AG09309 (cell line): Measurements from ENCODE around the genes TUSC2 and ZMYND10.

DNA sequence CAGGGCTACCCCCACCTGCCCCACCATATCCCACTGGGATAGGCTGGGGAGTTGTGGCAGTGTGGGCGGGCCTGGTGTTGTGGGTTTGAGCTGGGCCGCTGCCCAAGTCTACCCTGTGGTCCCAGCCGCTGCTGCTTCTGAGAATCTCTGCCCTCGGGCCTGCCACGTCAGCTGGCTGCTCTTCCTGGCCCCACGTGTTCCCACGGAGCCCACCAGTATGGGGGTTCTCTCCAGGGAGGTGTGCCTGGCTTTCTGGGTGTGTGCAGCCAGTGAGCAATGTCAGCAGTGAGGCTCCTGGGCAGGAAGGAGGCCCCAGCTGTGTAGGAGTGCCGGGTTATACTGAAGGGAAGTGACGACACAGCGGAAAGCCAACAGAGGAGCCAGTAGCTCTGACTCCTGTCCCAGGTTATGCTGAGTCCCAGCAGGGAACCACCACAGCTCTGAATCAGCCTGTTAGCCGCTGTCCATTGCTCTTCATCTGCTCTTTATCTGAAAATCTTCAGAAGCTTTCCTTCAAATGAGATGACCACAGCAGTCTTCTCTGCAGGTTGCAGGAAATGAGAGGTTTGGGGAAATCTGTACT lies 10.6 kb downstream of the GNAI2 start:
- RRBS, result no CpG with 5 or more reads among the region's 11 CpGs

GRCh38 chr3:50256493-50257301 lies 12.2 kb upstream of the SEMA3B start:
- RRBS, result no CpG with 5 or more reads among the region's 13 CpGs

- RRBS, result 63% methylated on average over 1 of the region's 19 CpGs
These were observed 11.5 kb upstream of the SEMA3B start for GRCh38 chr3:50257302-50258048.

GRCh38 chr3:50267271-50267982 lies 1.5 kb upstream of the SEMA3B start:
- RRBS, result no CpG with 5 or more reads among the region's 22 CpGs

DNA sequence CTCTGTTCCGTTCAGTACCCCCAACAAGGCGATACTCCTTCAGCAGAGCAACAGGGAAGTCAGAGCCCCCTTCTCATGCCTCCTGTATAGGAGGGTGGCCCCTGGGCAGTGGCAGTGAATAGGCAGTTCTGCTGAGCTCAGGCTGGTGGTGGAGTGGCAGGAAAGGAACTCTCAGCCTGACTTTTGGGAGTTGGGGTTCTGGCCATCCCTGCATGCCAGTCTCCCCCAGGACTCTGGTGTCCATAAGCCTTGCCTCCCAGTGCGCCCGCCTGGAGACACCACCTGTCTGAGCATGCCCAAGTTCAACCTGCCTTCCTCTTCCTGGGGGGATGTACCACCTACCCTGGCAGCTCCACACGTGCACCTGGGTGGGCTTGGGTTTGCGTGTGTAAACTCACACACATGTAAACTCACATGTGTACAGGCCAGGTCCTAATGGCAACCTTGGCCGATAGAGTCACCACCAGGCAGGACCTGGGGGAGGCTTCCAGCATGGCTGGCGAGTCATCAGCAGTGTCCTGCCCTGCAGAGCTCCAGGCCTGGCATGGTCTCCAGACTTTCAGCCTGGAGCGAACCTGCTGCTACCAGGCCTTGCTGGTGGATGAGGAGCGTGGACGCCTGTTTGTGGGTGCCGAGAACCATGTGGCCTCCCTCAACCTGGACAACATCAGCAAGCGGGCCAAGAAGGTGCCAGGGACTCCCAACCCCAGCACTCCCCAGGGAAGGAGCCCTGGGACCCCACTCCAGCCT lies 826 bp downstream of the SEMA3B start:
- RRBS, result no CpG with 5 or more reads among the region's 13 CpGs

DNA sequence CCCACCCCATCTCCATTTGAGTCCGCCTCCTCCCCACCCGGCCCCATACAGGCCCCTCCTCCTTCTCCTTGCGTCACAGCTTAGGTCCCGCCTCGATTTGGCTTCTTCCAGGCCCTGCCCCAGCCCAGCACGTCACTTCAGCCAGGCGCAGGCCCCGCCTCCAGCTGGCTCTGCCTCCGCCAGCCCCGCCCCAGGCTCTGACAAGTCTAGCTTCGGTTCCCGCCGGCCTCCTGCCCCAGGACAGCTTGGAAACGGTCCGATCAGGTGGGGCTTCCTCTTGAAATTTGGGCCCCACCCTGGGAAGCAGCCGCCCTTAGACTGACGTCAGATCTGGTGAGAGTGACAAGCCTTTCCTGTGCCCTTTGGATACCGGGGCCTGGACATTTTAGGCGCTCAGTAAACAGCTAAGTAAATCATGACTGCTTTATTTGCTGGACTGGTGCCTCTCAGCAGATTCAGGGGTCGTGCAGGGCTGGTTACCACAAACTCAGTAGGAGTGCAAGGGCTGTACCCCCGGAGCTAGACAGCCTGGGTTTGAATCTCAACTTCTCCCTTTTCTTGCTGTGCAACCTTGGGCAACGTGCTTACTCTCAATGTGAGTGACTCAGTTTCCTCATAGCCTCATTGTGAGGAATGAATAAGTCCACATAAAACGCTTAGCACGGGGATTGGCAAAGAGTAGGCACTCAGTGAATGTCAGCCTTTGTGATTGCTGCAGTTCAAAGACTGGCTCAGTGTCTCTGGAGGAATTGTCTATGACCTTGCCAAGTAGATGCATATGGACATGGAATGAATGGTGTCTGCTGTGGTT lies 484 bp upstream of the HYAL3 start:
- RRBS, result no CpG with 5 or more reads among the region's 24 CpGs

DNA sequence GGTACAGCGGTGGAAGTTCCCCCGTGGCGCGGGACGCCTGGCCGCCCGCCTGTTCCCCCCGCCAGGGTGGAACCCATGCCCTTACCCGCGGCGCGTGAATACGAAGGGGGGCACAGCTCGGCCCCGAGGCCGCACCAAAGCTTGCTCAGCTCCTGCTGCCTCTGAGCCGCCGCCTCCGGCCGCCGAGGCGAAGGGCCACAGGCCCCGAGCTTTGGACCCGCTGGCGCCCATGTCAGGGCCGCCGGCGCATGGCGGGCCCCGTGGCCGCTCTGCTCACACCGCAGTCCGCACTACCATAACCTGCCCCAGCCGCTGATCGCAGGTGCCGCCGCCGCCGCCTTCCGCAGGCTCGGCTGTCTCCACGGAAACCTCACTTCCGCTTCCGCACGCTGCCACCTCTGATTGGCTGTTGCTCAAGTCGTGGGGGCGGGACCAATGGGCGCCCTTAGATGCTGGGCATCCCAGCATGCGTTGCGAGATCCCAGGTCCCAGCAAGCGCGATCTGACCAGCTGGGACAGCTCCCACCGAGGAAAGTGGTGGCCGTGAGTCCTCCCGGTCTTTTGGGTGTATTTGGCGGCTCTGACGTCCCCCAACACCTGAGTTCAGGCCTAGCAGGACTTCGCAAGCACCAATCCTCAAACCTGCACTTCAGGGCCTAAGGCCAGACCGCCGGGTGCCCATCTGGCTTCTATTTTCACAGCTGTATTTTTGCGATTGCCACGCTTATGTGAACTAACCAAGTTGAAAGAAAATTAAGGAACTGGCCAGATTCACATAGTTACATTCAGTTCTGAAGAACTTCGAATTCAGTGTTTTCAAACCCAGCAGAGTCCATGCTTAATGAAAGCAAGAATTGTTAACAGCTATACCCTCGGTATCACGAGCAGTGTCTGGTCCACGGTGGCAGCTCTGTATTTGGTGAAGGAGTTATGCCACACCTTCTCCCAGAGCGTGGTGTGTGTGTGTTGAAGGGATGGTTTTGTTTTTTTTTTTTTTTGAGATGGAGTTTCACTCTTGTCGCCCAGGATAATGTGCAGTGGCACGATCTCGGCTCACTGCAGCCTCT lies at the start of gene TUSC2:
TUSC2 (minus strand) TSS at position 355 of the 1,067 bp plus-strand sequence.
- RRBS, result 1% methylated on average over 9 of the region's 70 CpGs

DNA sequence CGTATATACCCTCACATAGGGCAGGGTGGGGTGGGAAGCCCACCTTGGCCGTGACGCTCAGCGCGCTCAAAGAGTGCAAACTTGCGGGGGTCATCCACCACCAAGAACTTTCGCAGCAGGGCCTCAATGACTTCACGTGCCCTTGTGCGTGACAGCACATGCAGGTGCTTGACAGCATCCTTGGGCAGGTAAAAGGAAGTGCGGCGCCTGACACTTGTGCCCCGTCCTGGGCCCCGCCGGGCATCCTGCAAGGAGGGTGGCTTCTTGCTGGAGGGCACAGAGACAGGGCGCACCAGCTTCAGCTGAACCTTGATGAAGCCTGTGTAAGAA lies 3.5 kb upstream of the TUSC2 start:
- RRBS, result no CpG with 5 or more reads among the region's 15 CpGs

GRCh38 chr3:50345602-50346284 lies at the start of gene ZMYND10:
Gene ZMYND10 (minus strand): TSS chr3:50345732.
- RRBS, result no CpG with 5 or more reads among the region's 45 CpGs

DNA sequence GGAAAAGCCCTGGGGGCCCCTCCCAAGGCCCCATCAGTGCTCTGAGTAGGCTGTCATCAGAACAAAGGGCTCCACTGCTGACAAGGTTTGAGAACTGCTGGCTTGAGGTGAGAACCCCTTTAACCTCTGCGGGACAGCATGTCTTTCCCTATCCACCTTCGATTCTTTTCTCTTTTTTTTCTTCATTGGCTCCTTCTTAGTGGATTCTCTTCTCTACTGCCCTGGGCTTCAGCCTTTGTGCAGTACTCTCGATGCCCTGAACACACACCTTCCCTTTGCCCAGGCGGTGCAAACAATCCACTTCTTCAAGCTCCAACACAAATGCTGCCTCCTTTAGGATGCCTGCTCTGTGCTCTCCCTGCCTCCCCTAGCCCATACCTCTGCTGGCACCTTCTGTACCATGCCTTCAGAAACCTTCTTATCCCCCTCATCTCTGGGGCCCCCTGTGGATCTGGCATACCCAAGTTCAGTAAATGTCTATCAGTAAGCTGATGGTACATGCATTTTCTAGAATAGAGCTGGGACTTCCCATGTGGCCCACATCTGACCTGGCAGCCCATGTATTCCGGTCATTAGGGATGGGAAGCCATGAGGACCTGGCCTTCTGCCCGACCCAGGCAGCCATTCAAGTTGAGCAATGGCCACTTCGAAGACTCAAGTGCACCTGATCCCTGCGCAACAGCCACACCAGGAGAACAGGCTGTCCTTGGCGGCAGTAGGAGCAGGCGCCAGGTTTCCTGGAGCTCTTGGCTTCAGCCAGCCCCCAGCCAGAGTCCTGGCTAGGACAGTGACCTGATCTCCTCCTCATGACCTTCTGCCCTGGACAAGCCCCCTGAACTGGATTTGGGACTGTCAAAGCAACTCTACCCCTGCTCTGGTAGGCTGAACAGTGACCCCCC lies 14.4 kb downstream of the HEMK1 start:
- RRBS, result no CpG with 5 or more reads among the region's 10 CpGs

DNA sequence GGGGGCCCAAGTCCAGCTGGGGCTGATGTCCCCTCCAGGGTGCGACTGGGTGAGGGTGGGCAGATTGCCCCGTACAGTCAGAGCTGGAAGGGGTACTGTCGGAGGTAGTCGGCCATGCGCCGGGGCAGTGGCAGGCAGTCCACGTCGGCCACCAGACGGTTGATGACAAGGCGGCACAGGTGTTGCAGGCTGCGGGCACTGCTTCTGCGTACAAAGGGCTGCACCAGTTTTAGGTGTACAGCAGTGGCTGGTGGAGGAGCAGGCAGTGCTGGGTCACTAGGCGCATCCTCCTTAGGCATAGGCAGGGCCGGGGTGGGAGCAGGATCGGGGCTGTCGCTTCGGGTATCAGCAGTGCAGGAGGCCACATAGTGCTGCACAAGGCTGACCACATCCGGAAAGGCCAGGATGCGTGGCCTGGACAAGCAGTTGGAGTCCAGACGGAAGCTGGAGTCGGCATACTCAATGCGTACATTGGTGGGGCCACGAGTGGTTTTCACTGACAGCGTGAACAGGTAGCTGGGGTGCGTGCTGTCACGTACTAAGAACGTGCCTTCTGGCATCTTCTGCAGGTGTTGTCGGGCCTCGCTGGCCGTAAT lies 3.9 kb downstream of the CISH start:
- RRBS, result 86% methylated on average over 5 of the region's 30 CpGs

GRCh38 chr3:50627061-50628332 lies 10.5 kb downstream of the MAPKAPK3 start:
- RRBS, result no CpG with 5 or more reads among the region's 13 CpGs

DNA sequence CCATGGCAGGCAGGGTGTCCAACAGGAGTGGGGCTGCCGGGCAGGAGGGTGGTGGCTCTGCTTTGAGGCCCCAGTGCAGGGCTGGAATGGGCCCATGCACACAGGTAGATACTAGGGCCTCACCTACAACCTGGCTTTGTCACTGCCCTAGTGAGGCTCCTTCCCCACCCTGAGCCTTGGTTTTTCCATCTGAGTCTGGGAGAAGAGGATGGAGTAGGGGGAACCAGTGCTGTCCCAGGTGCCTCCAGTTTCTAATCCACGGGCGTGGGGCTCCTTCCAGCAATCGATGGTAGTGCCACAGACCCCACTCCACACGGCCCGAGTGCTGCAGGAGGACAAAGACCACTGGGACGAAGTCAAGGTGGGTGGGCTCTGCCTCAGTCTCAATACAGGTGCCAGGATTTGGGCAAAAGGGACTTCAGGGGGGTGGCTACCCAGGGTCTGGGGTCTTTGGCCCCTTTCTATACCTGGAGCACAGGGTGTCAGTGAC lies 27.8 kb upstream of the DOCK3 start:
- RRBS, result no CpG with 5 or more reads among the region's 7 CpGs

- RRBS, result no CpG with 5 or more reads among the region's 3 CpGs
These were observed 44.6 kb upstream of the MANF start for GRCh38 chr3:51340259-51341064.

DNA sequence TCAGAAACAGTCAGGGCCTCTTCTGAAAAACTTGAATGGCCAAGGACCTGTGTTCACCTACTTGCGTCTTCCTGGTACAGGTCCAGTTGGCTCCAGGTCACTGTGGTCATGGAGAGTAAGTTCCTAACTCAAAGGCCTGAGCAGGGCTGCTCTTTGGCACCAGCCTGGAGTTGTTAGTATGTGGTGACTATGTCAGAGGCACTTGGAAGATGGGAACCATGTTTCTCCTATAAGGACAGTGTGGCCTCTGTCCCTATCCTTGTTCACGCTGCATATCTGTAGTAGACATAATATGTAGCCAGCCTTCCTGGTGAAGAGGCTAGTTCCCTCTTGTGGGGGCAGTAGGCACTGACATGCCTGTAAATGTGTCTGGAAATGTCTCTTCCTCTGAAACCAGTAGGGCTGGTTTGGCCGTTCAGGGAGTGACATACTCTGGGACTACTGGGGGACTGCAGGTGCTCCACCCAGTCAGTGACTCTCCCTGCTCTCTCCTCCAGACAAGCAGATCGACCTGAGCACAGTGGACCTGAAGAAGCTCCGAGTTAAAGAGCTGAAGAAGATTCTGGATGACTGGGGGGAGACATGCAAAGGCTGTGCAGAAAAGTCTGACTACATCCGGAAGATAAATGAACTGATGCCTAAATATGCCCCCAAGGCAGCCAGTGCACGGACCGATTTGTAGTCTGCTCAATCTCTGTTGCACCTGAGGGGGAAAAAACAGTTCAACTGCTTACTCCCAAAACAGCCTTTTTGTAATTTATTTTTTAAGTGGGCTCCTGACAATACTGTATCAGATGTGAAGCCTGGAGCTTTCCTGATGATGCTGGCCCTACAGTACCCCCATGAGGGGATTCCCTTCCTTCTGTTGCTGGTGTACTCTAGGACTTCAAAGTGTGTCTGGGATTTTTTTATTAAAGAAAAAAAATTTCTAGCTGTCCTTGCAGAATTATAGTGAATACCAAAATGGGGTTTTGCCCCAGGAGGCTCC lies 2.4 kb upstream of the RBM15B start:
- RRBS, result no CpG with 5 or more reads among the region's 8 CpGs

GRCh38 chr3:51686096-51687270 lies 15.4 kb downstream of the TEX264 start:
- RRBS, result no CpG with 5 or more reads among the region's 16 CpGs

DNA sequence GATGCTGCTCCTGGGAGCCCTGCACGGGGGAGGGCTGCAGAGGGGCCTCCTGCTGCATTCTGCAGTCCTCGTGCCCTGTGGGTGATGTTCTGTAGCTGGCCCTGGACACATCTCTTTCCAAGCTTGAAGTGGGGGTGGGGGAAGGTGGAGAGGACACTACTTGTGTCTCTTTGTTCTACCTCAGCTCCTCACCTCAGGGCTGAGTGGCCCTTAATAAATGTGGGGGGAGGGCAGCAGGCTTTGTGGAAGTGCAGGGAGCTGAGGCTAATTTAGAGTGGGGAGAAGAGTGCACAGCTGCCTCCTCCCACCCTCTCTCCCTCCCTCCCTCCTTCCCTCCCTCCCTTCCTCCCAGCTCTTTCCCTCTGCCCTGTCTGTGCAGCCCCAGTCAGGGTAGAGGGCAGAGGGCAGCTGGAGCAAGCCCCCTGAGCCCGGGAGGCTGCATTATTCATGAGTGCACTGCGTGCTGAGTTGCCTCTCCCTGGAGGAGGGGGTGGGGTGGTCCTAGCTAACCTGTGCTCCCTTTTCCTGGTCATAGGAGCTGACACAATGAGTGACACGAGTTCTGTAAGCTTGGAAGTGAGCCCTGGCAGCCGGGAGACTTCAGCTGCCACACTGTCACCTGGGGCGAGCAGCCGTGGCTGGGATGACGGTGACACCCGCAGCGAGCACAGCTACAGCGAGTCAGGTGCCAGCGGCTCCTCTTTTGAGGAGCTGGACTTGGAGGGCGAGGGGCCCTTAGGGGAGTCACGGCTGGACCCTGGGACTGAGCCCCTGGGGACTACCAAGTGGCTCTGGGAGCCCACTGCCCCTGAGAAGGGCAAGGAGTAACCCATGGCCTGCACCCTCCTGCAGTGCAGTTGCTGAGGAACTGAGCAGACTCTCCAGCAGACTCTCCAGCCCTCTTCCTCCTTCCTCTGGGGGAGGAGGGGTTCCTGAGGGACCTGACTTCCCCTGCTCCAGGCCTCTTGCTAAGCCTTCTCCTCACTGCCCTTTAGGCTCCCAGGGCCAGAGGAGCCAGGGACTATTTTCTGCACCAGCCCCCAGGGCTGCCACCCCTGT lies 3.4 kb upstream of the GRM2 start:
- RRBS, result no CpG with 5 or more reads among the region's 15 CpGs

GRCh38 chr3:51962699-51963179 lies 4.5 kb downstream of the PCBP4 start:
- RRBS, result no CpG with 5 or more reads among the region's 5 CpGs

DNA sequence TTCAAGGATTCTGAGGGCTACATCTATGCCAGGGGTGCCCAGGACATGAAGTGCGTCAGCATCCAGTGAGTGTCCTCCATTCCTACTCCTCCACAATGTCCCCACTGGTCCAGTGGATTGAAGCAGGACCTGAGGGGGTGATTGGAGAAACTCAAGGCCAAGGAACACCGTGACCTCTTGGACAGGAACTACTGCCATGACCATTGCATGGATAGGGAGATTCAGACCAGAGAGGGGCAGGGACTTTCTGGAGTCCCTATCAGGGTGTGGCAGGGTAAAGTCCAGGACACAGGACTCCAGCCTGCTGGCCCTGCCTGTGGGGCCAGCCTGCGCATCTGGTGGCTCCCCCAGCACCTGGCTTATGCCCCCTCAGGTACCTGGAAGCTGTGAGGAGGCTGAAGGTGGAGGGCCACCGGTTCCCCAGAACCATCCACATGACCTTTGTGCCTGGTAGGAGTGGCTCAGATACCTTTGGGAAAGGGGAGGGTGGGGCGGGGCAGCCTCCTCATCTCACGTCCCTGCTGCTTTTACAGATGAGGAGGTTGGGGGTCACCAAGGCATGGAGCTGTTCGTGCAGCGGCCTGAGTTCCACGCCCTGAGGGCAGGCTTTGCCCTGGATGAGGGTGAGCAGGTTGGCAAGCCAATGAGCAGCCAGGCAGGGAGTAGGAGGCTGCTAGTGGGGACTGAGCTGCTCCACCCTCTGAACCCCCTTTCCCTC lies 2.7 kb downstream of the ACY1 start:
- RRBS, result no CpG with 5 or more reads among the region's 9 CpGs